Aortic smooth muscle cell (primary cell): Measurements from ENCODE around the genes TBR1 and IFIH1.

DNA sequence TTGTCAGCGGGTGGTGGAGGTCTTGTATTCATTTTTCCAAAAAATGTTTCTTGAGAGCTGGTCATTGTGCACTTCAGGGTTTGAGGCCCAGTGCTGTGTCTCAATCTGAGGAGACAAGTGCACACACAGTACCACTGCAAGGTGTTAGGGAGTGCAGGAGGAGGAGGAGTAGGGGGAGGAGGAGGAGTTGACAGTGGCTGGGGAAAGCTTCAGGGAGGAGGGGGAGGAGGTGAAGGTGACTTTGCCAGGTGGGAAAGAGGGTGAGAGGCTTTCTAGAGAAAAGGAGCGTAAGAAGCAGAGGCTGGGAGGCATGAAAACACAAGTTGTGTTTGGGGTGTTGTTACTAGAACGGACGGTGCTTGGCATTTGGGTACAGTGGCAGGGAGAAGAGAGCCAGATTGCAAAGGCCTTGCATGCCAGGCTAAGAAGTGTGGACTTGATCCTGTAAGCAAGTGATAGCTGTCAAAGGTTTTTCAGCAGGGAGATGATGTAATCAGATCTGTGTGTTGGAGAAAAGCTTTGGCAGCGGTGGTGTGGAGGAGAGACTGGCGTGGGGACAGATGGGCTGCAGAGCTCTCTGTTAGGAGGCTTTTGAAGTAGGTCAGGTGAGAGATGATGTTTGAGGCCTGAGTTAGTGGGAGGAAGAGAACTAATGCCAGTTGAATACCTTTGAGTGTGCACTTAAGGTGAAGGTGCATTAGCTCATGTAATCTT, 16.2 kb downstream of the TANC1 start:
- RRBS = no CpG with 5 or more reads among the region's 6 CpGs

- RRBS = no CpG with 5 or more reads among the region's 2 CpGs
Observed at GRCh38 chr2:159091380-159091760, 122.9 kb downstream of the TANC1 start.

GRCh38 chr2:159153292-159154031, 133.0 kb downstream of the WDSUB1 start:
- RRBS = no CpG with 5 or more reads among the region's 6 CpGs

DNA sequence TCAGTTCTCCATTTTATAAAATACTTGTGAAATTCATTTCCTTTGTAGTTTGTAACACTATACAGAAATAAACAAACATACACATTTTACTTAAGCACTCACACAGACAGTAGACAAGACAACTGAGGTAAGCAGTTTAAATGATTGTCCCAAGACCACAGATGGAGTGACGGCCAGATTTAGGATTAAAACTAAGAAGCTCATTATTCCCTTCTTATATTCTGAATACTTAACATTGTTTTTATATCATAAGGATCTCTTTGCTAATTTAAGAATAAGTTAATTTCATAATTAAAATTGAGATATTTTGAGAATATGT, 100.9 kb downstream of the BAZ2B start:
- RRBS = no CpG with 5 or more reads among the region's 1 CpG

GRCh38 chr2:159515999-159516776, 100.2 kb downstream of the BAZ2B start:
- RRBS = no CpG with 5 or more reads among the region's 6 CpGs

GRCh38 chr2:159712807-159713551, 673 bp downstream of the MARCHF7 start:
- RRBS = no CpG with 5 or more reads among the region's 41 CpGs

DNA sequence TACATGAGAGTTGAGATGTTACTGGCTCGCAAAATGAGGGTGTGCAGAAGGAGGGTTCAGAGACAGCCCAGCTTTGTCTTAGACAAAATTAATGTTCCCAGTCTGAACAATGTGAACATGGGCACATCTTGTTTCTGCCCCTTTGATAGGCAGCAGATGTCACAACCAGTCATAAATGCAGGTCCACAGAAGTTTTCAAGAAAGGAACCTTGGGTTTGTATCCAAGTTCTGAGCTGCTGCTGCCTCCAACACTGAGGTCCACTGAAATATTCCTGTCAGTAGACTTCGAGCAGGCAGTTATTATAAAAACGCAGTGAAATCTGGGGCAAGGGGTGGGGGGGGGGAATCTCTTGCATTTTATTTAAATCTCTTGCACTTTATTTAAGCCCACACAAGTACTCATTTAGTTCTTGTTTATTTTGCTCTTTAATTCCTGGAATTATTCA, 1.1 kb downstream of the CD302 start:
- RRBS = no CpG with 5 or more reads among the region's 3 CpGs

GRCh38 chr2:160061814-160062331, 542 bp downstream of the PLA2R1 start:
- RRBS = 7% methylated on average over 9 of the region's 36 CpGs

DNA sequence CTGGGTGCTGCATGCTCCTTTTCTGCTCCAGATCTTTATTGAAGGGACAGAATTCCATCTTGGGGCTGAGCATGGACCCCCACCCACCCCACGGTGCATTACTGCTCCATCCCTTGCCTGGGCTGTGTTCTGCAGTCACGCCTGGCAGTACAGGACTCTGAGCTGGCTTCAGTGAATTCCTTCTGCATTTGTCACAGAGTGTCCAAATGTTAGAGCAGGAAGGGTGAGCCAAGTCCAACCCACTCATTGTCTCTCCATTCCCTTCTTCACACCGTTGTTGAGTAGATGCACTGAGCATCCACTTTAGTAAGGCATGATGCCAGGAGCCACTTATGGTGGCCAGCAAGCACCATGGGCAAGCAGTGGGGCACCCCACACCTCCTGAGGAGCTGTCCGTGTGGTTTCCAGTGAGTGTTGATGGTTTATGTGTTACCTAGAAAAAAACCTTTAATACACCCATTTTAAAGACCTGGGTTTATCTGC, 14.6 kb upstream of the ITGB6 start:
- RRBS = no CpG with 5 or more reads among the region's 4 CpGs

GRCh38 chr2:160220251-160221067, 20.4 kb upstream of the ITGB6 start:
- RRBS = no CpG with 5 or more reads among the region's 7 CpGs

DNA sequence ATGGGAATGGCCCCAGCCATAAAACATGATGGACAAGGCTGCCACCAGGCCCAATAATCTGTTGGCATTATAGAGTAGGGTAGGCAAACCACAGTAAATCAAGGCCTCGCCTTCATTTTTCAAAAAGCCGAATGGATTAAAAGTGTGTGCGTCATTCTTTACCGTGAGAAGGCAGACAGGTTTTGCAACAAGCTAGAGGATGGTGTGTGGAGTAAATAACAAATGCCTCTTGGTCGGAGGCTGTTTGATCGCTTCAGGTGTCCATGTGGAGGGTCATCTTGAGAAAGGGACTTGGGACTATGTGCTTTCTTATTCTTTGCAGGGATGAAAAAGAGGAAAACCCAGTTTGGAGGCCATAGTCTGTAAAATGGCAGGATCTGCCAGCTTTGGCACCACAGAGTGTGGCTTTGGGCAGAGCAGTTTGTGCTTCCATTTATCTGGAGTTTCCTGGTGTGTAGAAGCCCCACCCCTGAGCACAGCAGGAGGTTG, 57.1 kb upstream of the ITGB6 start:
- RRBS = no CpG with 5 or more reads among the region's 6 CpGs

GRCh38 chr2:160388353-160389094, 105.1 kb downstream of the RBMS1 start:
- RRBS = no CpG with 5 or more reads among the region's 13 CpGs

DNA sequence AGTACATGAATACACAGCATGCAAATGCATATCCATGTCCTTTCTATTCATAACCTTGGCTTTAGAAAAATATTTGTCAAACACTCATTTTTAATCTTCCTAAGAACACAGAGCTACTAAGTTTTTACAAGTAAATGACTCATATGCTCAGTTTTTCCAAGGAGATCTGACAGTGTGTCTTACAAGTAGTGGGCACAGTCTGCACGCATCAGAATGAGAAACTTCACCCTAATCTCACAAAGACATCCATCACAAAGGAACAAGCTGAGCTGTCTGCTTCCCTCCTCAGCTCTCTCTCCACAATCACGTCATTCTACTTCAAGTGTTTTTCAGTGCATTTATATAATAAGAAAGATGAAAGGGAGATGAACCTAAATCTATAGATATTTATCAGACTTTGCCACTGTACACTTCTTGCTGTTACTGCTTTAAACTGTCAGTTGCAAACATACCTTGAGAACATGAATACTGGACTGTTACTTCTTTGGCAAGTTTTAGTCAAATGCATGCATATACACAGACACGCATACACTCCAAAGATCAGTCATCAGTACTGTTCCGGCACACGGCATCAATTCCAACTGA, 75.8 kb downstream of the RBMS1 start:
- RRBS = no CpG with 5 or more reads among the region's 5 CpGs

DNA sequence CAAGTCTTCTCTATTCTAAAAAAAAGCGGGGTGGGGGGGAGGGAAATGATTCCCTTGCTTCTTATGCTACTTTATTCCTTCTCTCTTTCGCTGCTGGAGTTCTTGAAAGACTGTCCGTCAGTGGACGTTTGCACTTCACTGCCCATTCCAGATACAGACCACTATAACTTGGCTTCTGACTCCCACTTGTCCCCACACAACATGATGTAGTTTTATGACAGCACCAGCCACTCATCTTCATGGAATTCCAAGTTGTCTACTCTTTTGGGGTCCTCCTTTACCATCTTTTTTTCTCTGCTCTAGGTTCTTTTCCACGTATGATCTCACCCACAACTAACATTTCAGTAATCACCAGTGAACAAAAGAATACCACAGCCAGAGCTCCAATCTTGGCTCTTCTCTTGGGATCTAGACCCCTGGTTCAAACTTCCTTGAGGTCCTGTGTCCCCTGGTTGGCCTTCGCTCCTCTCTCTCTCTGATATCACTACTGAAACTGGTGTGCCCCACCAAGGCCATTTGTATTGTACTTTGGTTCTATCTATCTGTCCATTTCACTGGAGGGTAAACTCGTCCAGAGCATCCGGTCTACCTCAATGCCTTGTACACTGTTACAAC, 70.2 kb downstream of the RBMS1 start:
- RRBS = no CpG with 5 or more reads among the region's 8 CpGs

DNA sequence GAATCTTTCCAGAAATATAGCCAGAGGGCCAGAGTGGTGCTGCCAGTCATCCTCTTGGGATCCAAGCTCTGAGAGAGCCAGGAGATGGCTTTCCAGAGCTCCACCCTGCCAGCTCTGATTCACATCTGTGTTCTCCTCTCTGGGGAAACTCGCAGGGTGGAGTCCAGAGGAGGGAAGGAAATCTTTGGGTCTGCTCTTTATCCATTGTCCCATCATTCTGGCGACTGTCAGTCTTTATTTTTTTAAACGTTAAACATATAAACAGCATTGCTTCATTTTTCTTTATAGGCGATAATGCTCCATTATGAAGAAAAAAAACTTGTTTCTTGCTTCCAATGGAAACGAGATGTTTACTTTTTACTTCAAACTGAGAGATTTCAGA, 203.6 kb upstream of the TANK start:
- RRBS = no CpG with 5 or more reads among the region's 5 CpGs

DNA sequence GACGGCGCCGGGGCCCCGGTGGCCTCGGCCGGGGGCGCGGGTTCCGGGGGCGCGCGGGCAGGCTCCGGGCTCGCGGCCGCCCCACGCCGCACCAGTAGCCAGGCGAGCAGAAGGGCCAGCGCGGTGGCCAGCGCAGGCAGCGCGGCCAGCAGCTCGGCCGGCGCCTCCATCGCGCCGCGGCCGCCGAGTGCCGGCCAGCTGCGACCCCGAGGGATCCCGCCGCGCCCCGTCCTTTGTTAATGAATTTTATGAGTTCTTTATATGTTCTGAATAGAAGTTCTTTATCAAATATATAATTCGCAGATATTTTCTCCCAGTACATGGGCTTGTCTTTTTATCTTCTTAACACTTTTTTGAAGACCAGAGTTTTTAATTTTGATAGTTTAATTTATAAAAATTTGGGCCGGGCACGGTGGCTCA, 32.9 kb downstream of the PSMD14 start:
- RRBS = no CpG with 5 or more reads among the region's 43 CpGs

GRCh38 chr2:161415882-161417012, at the start of gene TBR1:
Gene TBR1, plus strand, starts transcription at chr2:161416297.
- RRBS = 8% methylated on average over 14 of the region's 39 CpGs

DNA sequence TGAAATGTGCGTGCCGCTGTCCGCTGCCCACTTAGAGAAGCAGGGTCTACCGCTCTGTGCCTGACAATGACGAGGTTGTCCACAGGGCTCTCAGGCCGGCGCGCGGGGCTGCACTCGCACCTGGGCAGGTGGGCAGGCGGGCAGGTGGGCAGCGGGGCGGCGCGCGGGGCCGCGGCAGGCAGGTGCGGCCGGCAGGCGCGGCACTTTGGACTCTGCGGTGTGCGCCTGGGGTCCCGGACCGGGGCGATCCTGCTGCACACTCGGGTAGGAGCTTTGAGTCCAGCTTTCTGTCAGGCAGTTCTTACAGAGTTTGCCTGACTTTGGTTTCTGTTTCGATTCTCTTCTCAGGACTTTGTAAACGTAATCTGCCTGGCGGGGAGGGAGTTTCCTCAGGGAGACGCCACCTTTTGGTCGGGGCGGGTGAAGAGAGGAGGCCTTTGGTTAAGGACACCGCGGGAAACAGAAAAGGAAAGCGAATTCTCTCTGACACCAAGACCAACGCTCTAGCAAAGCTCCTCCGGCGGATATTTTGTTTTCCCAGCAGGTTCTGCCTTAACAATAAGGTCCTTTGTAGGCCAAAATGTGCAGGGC, at the start of gene IFIH1:
IFIH1 (minus strand) TSS at position 313 of the 591 bp plus-strand sequence.
- RRBS = 1% methylated on average over 18 of the region's 40 CpGs

GRCh38 chr2:162839316-162839898, 840 bp upstream of the KCNH7 start:
- RRBS = no CpG with 5 or more reads among the region's 21 CpGs

DNA sequence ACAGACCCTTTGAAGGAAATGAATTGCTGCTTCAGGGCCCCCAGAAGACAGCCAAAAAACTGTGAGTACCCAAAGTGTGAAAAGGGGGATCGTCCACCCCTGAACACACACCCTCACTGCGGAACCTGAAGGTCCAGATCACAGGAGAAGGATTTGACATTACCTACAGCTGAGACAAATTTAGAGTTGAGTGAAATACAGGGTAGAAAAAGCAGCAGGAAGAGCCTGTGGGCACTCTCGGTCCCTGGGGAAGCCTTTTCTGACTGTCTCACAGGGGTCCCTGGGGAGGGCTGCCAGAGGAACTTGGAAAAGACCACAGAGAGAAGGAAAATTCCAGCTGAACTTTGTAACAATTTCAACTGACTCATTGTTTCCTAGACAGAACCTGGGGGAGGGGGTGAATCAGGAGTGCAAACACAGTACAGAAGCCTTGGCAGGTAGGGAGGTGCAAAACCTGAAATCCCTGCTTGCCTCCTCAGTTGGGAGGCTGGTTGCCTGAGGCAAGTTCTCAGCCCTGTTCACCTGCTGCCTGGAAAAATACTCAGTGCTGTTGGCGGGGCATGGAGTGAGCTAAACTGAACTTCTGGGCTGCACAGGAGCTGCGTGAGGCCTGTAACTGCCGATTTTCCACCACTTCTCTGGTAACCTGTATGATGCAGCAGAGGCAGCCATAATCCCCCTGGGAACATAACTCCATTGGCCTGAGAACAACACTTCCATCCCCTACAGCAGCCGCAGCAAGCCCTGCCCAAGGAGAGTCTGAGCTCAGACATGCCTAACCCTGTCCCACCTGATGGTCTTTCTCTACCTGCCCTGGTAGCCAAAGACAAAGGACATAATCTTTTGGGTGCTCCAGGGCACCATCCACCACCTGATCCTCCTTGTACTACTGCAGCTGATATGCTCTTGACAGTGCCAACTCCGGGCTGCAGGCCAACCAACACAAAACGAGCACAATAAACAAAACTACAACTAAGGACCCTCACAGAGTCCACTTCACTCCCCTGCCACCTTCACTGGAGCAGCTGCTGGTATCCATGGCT, 106.6 kb downstream of the GRB14 start:
- RRBS = no CpG with 5 or more reads among the region's 9 CpGs